Cerebellum (tissue), 5 donors: ENCODE measurements around a stretch of chr16.

DNA sequence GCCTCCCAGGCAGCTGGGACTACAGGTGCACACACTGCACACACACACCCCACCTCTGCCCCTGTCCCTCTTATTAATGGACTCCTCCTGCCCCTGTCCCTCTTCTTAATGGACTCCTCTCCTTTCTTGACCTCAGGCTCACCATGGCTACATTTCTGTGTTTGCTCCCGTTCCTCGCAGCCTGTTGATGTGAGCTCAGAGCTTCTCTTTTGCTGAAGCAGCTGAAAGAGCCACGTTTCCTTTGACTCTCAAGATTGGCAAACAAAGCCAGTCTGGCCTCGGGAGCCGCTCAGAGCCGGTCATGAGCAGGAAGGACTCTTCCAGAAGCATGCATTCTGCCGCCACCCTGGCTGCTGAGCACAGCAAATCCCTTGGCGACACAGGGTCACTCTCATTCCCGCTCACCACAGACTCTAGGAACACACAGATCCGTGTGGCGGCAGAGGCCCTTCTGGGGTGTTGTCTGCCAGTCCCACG is 157.1 kb downstream of the C16orf95 start:
- PRO-cap, 3 experiments, result no peak in any of the 3 experiments
- RAMPAGE, long total RNA, result no peak

- PRO-cap, 3 experiments, result no peak in any of the 3 experiments
- RAMPAGE, long total RNA, result no peak
Measured at GRCh38 chr16:87201171-87201422, 116.1 kb downstream of the C16orf95 start.

DNA sequence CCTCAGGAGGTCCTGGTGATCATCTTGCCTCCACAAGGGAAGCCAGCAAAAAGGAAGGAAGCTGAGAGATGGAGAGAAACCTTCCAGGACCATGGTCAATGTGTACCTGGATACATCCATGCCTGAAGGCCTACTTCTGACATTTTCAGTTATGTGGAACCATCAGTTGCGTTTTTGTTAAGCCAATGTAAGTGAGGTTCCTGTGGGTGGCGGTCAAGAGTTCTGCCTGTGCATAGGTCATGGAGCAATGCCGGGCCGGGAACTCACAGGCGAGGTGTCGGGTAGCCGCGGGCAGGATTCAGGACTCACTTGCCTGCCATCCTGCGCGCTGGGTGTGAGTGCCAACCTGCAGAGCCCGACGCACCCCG is 430 bp downstream of the C16orf95 start:
- PRO-cap, 3 experiments, result no peak in any of the 3 experiments
- RAMPAGE, long total RNA, result no peak

DNA sequence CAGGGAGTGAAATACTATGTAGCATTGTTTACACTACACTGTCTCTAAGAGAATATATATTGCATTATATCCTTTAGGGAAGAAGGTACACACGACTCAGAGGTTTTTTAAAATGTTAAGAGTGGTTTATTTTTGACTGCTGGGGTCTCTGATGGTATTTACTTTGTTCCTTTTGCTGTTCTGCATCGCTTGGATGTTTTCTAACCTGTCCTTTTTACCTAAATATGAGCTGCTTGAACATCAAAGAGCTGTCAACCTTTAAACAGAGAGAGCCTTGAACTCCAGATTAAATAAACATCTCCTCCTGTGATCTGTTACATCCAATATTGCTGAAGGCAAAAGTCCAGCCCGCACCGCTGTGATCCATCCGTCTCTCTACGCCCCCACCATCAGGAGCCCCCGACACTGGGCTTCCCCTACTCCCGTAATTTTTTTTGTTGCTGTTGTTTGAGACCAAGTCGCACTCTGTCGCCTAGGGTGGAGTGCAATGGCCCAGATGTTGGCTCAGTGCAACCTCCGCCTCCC is 1.3 kb downstream of the FBXO31 start:
- PRO-cap, 3 experiments, result no peak in any of the 3 experiments
- RAMPAGE, long total RNA, result no peak

GRCh38 chr16:87409713-87410414 is 17.7 kb downstream of the MAP1LC3B start:
- PRO-cap, 3 experiments, result no peak in any of the 3 experiments
- RAMPAGE, long total RNA, result no peak

DNA sequence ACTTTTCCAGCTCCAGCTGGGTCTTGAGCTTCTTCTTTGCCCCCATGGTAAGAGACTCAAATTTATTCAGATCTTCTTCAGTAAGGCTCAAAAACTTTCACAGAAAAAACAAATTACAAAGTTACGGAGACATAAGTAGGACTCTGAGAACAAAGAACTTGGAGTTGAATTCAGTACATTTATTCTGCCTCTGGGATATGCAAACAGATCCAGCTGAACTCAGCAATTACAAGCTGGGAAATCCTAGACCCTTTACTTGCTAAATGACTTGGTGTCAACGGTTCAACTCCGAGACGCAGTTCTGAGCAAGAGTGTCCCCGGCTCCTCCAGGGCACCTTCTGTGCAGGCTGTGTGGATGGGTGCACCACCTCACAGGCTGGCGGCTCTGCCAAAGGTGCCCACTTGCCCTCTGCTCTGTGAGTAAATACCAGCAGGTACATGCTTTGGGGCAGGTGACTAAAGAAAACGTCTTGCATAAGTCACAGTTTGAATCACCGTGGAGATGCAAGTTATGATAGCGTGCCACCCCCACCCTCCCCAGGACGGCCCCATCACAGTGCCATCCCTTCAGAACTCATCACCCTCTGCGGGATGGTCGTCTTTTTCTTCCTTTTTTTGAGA is 23.2 kb downstream of the MAP1LC3B start:
- PRO-cap, 3 experiments, result no peak in any of the 3 experiments
- RAMPAGE, long total RNA, result no peak

DNA sequence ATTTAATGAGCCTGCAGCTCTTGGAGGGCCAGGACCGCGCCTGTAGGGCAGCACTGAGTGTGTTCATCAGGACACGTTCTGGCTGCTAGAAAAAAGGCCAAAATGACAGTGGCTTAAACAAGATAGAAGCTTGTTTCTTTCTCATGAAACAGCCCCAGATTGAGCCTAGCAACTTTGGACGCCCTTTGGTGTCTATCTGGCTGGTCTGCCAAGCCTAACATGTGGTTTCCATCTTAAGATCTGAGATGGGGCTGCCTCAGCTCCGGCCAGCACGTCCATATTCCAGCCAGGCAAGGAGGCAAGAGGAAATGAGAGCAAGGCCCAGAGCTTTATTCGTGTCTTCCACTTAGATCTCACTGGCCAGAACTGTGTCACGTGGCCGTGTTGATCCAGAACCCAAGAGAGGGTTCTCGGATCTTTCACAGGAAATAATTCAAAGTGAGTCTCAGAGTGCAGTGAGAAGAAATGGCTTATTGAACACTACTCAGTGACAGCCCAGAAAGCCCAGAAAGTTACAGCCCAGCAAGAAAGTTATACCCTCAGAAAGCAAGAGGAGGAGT is 28.9 kb upstream of the ZCCHC14 start:
- PRO-cap, 3 experiments, result no peak in any of the 3 experiments
- RAMPAGE, long total RNA, result no peak

DNA sequence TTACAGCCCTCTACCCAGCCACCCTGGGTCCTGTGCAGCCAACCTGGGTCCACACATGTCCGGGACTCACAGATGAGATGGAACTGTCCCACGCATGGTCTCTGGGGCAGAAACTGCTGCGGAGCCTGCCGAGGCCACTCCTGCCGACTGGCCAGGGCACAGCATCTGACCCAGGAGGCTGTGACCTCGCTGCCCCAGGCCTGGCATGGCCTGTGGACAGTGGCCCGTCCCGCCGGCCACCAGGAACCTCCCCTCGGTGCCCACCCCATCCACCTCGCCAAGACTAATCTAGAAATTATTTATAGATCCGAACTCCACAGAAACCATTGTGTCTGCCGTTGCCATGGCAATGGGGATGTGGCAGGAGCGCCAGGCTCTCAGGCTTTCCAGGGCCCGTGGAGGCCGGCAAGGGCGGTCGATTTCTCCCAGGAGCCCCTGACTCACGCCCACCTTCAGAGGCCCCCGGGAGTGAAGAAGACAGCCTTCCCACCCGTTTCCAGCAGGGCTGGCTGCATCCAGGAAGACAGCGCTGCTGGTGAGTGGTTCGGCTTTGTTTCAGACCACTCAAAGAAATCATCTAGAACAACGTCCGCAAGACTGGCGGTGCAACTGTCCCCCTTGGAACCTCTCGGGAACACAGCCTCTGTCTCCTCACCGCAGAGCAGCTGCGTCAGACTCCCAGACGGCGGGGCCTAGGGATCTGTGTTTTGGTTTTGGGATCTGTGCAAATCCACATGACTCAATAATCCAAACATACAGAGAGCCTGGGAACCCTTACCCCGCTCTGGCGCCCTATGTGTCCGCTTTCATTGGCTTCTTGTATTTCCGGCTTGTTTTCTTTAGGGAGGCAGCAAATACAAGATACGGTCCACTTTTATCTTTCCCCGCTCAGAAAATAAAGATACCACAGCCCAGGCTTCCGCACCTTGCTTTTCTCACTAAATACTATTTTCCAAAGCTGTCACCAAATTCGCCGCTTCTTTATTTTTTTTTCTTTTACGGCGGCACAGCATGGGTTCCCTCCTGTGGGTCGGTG is 48.5 kb upstream of the ZCCHC14 start:
- PRO-cap, 3 experiments, result no peak in any of the 3 experiments
- RAMPAGE, long total RNA, result no peak

GRCh38 chr16:87554584-87555499 is 47.5 kb upstream of the JPH3 start:
- PRO-cap, 3 experiments, result no peak in any of the 3 experiments
- RAMPAGE, long total RNA, result no peak

GRCh38 chr16:87561051-87561294 is 41.3 kb upstream of the JPH3 start:
- PRO-cap, 3 experiments, result no peak in any of the 3 experiments
- RAMPAGE, long total RNA, result no peak

DNA sequence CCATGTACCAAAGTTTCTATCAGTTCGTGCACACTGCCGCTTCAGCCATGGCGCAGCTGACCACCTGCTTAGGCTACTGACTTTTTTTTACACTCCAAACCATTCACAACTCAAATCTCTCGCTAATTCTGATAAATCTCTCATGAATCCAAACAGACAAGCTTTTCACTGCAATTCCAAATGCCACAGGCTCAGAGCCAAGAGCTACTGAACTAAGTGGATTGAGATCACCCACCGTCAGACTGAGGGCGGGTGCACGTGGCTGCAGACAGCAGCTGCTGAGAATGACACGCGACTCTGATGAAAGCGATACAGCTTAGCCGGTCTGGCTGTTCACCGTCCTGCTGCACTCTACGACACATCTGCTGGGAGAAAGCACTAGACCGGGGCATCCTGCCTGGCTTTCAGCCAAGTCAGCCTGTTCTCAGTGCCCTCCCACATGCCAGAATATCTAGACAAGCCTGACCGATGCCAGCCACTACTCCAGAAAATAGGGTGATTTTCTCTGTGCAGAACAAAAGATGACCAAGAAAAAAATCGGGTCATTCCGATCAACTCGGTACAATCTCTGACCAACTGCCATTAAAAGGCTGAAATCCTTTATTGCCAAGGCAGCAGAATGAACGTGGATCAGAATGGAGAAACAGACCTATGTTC is 42.5 kb downstream of the KLHDC4 start:
- PRO-cap, 3 experiments, result no peak in any of the 3 experiments
- RAMPAGE, long total RNA, result no peak

- PRO-cap, 3 experiments, result no peak in any of the 3 experiments
- RAMPAGE, long total RNA, result no peak
Measured at GRCh38 chr16:87762276-87763258, 3.2 kb downstream of the KLHDC4 start.

GRCh38 chr16:87839610-87840045 is 29.7 kb downstream of the SLC7A5 start:
- PRO-cap, 3 experiments, result no peak in any of the 3 experiments
- RAMPAGE, long total RNA, result no peak

DNA sequence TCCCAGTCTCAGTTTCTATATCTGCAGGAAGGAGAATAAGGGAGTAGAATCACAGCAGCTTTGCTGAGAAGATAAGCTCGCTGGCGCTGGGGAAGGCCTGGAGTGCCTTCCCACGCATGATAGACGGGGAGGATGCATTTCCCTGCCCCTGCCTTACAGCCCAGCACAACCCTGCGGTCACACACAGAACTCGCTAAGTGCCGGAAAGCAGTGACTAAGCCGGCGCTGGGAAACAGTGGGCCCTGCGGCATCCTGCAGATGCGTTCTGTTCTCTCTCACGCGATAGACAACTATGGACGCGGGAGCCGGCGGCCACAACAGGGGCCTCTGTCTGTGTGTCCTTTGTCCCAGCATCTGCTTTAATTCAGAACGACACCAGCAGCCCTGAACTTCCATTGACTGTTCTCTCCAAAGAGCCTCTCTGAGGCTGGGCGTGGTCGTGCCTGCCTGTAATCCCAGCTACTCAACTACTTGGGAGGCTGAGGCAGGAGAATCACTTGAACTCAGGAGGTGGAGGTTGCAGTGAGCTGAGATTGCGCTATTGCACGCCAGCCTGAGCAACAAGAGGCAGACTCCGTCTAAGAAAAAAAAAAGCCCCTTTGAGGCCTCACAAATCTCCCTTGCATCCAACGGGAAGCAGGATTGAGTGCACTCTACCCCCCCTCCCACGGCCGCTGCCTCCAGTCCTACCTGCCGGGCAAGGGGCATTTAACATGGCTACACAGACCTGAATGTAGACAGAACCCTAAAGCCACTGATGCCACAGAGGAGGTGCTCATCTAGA is 4.6 kb downstream of the CA5A start:
- PRO-cap, 3 experiments, result no peak in any of the 3 experiments
- RAMPAGE, long total RNA, result no peak

DNA sequence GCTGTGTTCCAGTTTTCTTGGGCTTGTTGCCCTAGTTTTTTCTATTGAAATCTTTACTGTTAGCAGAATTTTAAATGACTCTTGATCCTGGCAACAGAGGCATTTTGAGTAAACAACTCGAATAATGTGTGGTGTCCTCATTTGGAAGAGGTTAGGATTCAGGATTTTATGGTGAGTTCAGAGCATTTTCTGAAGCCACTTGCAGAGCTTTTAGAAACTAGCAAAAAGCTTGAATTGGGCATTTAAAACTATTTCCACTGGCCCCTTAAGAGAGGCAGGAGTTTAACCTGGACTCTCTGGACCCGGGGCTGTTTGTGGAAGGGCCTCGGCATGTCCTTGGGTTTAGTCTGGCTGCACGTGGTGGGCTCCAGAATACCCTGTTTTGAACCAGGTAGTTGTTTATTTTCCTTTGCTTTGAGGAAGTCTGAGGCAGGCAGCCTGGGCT is 15.2 kb downstream of the BANP start:
- PRO-cap, 3 experiments, result no peak in any of the 3 experiments
- RAMPAGE, long total RNA, result no peak

- PRO-cap, 3 experiments, result no peak in any of the 3 experiments
- RAMPAGE, long total RNA, result no peak
Measured at GRCh38 chr16:87985214-87985618, 34.0 kb downstream of the BANP start.

- PRO-cap, 3 experiments, result no peak in any of the 3 experiments
- RAMPAGE, long total RNA, result no peak
Measured at GRCh38 chr16:88258777-88259753, 123.7 kb upstream of the ZNF469 start.

GRCh38 chr16:88306671-88307402 is 75.9 kb upstream of the ZNF469 start:
- PRO-cap, 3 experiments, result no peak in any of the 3 experiments
- RAMPAGE, long total RNA, result no peak

GRCh38 chr16:88428241-88428627 is 24.8 kb upstream of the ZFPM1 start:
- PRO-cap, 3 experiments, result no peak in any of the 3 experiments
- RAMPAGE, long total RNA, result no peak

DNA sequence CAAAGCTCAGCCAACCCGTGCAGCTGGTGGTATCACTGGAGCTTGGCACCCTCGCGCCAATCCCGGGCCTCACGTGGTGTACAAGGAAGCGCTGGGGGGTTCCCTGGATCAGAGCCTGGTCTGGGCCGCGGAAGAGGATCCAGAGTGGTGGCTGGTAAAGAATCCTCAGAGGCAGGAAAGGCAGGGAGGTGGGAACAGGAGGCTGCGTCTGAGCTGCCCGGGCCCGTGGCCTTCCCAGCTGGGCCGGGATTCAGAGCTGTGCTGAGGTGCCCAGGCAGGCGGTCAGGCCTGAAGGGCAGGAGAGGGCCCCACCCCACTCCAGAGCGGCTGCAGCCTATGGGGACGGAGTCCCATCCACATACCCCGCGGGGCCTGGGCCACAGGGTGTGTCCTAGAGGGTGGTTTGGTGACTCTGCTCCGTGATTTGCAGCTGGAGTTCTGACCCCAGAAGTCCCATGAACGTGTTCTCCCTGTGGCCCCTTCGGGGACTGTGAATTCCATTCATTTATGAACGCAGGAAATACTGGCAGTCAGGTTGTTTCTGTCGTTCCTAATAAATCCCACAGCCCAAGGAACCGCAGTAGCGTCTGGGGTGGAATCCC is 36.3 kb downstream of the ZFPM1 start:
- PRO-cap, 3 experiments, result no peak in any of the 3 experiments
- RAMPAGE, long total RNA, result no peak